ENCODE results near the genes LHFPL4, ARPC4, CIDEC and ATG7.

GRCh38 chr3:8472476-8472822 is 29.2 kb upstream of the LMCD1 start:
- PRO-cap, result no peak

DNA sequence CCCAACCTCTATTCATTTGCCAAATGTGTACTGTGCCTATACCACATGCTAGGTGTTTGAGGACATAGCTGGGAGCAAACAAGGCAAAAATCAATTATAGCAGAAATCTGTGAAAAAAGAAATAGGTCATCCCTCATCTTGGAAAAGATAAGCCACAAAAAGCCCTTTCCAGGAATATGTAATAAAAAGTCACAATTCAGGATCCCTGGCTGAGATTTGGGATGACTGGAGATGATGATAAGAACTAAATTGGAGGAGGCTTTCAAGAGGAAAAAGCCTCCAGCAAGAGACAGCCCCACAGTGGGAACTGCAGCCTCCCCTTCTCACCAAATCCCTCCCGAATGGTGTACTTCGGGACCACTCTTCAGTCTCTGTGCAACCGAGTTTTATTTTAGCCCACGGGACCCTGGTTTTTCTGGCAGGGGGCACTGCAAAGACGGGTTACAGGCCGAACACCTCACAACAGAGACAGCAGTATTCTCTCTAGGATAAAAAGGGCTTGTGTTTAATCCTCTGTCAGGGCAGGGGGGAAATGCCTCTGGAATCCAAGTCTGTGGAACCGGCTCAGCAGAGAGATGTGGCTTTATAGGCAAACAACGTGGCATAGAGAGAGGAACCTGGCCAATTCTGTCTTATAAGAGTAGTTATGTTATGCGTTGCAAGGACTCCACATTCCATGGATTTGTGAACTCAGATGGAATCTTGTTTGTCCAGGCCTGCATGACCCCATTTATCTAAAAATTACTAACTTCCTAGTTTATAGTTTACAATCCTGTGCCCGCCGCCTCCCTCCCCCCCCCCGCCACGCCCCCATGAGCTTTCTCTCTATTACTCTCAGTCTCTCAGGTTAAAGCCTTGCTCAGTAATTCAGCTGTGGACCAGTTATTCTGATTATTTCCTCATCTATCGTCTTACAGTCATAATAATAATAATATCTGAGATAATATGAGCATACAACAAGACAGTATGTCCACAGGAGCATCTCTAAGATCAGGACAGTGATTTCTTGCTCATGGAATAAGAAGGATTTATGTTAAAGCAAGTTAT is 1.1 kb upstream of the LMCD1 start:
- PRO-cap, result unidirectional peak, plus-strand start at position 850 of the sequence

GRCh38 chr3:8678706-8679260 is 34.2 kb upstream of the SSUH2 start:
- PRO-cap, result no peak

GRCh38 chr3:9027973-9028555 is 64.8 kb upstream of the RAD18 start:
- PRO-cap, result no peak

DNA sequence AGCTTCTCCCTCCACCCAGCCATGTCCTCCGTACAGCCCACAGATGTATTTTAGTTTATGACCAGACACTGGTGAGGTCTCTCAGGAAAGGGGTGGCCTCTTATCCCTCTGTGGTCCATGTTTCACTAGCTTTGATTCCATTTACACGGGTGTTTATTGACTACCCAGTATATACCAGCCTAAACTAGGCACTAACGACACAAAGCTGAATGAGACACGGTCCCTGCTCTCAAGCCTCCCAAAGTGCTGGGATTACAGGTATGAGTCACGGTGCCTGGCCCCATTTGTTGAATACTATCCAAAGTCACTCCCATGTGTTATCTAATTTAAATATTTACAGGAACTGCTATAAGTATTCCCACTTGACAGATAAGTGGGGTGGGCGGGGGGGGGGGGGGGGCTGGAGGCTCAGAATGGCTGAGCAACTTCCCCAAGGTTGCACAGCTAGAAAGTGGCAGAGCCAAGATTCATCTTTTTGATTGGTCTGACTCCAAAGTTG is 125.7 kb upstream of the RAD18 start:
- PRO-cap, result no peak

DNA sequence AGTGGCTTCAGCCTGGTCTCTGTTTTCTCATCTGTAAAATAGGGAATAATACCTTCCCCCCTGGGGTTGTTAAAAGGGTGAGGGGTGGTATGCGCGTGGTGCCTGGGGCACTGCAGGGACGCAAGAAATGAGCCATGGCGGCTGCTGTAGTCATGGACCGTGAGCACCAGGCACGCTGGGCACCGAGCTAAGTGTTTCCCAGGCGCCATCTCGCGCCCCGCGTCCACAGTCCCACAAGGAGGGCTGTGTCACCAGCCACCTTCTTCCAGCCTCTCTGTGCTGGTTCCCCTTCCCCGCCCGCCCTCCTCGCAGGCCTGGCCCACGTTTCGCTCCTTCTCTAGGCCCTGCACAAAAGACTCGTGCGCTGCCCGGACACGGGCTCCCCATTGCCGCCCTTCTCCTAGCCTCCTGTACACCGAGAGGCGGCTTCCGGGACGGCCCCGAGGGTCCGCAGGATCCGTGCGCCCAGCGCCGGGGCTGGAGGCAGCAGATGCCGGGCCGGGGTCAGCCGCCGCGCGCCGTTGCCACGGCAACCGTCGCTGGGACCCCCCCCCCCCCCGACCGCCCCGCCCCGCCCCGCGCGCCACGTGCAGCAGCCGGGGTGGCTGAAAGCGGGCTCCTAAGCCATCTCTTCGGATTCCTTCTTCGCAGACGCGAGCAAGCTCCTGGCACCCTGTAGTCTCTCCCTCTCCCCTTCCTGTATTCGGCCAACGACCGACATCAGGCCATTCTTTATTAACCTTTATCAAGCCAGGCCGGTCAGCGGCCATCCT is 113.4 kb downstream of the SRGAP3 start:
- PRO-cap, result no peak

GRCh38 chr3:9248094-9248543 is 1.3 kb downstream of the SRGAP3 start:
- PRO-cap, result no peak

GRCh38 chr3:9460173-9461063 is 63.0 kb downstream of the SETD5 start:
- PRO-cap, result no peak

- PRO-cap, result no peak
Measured at GRCh38 chr3:9553603-9554227, at the start of gene LHFPL4. TSS of gene LHFPL4 (minus strand) at chr3:9553822.

DNA sequence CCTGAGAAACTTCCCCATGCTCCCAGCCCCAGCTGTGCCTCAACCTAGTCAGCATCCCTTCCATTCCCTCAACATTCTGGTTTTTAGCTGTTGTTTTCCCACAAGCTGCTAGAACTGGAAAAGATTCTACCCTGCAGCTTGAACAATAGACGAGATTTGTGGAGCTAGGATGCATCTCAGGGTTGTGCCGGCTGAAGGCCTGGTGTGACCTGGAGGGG is 8.1 kb upstream of the CPNE9 start:
- PRO-cap, result no peak

GRCh38 chr3:9765835-9766562 is 3.7 kb downstream of the CAMK1 start:
- PRO-cap, result no peak

DNA sequence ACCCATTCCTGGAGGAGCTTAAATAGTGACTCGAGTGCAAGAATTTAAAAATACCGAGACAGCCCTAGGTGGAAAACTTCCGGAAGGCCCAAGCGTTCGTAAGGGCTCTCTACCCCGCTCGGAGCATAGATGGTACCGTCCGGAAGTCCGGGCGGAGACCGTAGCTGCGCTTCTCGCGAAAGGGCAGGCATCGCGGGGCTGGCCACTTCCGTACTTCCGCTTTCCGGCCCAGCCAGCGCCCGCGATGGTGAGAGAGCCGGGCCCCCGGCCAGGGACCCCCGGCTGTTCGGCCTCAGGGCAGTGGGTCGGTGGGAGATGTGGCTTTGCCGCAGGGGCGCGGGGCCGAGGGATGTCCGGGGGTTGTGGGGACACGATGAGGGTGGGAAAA is at the start of gene ARPC4:
Gene ARPC4, plus strand, starts transcription at position 205 of the 388 bp plus-strand sequence.
- PRO-cap, result bidirectional peak, plus-strand start at position 235 of the sequence, minus-strand start outside the sequence

GRCh38 chr3:9799813-9800430 is 7.0 kb downstream of the ARPC4 start:
- PRO-cap, result no peak

DNA sequence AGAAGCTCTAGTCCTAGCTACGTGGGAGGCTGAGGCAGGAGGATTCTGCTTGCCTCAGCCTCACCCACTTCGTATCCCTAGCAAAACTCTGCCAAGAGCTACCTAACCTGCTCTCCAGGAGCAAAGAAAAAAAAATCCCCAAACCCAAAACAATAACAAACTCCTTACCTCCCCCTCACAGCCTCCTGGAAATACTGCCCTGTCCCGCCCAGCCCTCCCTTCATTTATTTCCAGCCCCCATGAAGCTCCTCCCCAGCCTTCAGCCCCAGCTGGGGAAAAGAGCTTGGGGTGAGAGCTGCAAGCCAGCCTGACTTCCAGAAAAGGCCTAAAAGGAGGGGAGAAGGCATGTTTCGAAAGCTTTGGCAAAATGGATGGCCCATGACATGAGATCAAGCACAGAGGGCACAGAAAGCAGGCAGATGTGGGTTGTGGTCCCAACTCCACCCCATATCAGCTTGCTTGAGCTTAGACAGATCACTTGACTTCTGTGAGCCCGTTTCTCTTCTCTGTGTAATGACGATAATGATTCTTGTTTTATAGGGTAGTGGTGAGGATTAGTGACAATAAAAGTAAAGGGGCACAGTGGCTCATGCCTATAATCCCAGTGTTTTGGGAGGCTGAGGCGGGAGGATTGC is at the start of gene CIDEC:
Gene CIDEC, minus strand, starts transcription at position 198 of the 635 bp plus-strand sequence.
- PRO-cap, result no peak

GRCh38 chr3:9944135-9945128 is 7.8 kb downstream of the PRRT3 start:
- PRO-cap, result no peak

DNA sequence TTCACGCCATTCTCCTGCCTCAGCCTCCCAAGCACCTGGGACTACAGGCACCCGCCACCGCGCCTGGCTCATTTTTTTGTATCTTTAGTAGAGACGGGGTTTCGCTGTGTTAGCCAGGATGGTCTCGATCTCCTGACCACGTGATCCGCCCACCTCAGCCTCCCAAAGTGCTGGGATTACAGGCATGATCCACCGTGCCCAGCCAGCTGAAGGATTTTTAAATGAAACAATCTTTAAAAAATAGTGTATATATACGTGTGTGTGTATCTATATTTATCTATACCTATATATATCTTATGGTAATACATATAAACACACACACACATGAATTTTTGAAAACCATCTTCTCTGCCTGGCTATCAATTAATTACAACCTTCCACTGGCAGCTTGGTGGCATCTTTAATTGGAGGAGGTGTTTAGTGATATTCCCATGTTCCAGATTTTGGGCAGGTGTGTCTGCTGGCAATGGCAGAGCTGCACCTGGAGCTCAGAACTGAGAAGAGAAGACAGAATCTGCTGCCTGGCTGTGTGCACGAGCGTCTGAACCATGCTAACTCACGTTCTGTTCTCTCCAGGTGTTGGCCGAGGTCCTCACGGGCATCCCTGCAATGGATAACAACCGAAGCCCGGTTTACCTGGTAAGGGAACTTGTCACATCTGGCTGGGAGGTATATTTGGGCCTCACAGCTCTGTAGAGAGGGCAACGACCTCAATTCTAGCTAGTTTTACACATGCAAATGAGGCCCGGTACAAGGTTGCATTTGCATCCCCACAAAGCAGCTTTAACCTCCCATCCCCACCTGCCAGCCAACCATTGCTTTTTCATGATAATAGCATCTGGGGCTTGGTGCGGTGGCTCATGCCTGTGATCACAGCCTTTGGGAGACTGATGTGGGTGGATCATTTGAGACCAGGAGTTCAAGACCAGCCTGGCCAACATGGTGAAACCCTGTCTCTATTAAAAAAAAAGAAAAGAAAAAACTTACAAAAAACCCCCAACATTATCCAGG is 22.2 kb upstream of the TATDN2 start:
- PRO-cap, result no peak

- PRO-cap, result no peak
Measured at GRCh38 chr3:10279232-10279523, 13.6 kb downstream of the GHRL start.

- PRO-cap, result no peak
Measured at GRCh38 chr3:10707867-10708390, 108.1 kb upstream of the SLC6A11 start.

GRCh38 chr3:11010726-11011314 is 18.3 kb downstream of the SLC6A1 start:
- PRO-cap, result no peak

DNA sequence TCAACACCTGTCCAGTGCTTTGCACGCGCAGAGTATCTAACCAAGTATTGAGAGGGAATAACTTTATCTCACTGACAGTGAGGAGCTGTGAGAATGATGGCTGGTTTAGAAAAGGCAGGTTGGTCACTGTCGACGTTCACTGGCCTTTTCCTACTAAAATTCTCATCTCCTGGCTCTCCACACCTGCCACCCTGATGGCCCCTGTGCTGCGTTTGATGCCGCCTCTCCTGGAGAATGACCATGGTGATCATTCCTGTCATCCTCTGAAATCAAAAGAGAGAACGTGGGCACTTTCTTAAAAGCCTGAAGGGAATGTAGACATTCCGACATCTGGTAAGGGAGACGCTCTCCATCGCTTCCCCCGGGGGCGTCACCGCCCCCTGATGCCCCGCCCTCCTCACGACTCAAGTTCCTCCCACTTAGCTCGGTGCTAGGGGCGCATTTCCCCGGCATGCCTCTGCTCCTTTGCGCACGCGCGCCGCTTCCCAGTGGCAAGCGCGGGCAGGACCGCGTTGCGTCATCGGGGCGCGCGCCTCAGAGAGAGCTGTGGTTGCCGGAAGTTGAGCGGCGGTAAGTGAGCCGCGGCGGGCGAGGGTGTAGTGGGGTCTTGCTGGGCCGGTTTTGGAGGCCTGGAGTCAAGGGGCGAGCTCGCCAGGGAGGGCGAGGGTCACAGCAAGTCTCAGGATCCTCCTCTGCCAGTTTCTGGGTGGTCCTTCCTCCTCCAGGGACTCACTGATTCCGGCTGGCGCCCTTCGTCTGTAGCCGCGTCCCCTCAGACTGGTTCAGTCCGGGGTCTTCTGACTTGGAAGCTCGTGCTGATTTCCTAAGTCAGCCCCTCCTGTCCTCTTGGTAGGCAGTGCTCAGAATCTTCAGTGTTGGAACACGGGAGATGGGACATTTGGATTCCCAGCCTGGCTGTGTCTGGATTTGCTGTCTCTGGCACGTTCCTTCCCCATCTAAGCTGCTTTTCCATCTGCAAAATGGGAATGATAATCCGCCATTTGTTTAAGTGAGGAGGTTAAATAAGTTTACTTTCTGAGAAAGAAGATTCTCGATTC is at the start of gene ATG7:
Gene ATG7, plus strand, starts transcription at position 537 of the 1,058 bp plus-strand sequence.
- PRO-cap, result bidirectional peak, plus-strand start at position 537 of the sequence, minus-strand start at position 363 of the sequence

Data from colic lymph node (tissue), 1 donor.